Fallopian tube (tissue), 1 donor: ENCODE data around the genes RBP1 and XRN1.

GRCh38 chr3:139477675-139478267 is 1.5 kb upstream of the RBP2 start:
- PRO-cap: no peak

GRCh38 chr3:139480554-139481042 is 4.3 kb upstream of the RBP2 start:
- PRO-cap: no peak

- PRO-cap: bidirectional peak, plus-strand start at chr3:139534712, minus-strand start at chr3:139534635
Measured at GRCh38 chr3:139534507-139534948, 5.0 kb downstream of the RBP1 start.

- PRO-cap: bidirectional peak, plus-strand start at chr3:139539553, minus-strand start at chr3:139539586; bidirectional peak, plus-strand start at chr3:139539837, minus-strand start at chr3:139539719
Measured at GRCh38 chr3:139539231-139540045, at the start of gene RBP1. Gene RBP1, minus strand, starts transcription at chr3:139539742.

GRCh38 chr3:139542139-139542645 is 2.6 kb upstream of the RBP1 start:
- PRO-cap: no peak

- PRO-cap: no peak
Measured at GRCh38 chr3:140386247-140386796, 291.5 kb upstream of the TRIM42 start.

- PRO-cap: bidirectional peak, plus-strand start at chr3:140941805, minus-strand start at chr3:140941648
Measured at GRCh38 chr3:140941167-140941754, 375 bp upstream of the SLC25A36 start.

DNA sequence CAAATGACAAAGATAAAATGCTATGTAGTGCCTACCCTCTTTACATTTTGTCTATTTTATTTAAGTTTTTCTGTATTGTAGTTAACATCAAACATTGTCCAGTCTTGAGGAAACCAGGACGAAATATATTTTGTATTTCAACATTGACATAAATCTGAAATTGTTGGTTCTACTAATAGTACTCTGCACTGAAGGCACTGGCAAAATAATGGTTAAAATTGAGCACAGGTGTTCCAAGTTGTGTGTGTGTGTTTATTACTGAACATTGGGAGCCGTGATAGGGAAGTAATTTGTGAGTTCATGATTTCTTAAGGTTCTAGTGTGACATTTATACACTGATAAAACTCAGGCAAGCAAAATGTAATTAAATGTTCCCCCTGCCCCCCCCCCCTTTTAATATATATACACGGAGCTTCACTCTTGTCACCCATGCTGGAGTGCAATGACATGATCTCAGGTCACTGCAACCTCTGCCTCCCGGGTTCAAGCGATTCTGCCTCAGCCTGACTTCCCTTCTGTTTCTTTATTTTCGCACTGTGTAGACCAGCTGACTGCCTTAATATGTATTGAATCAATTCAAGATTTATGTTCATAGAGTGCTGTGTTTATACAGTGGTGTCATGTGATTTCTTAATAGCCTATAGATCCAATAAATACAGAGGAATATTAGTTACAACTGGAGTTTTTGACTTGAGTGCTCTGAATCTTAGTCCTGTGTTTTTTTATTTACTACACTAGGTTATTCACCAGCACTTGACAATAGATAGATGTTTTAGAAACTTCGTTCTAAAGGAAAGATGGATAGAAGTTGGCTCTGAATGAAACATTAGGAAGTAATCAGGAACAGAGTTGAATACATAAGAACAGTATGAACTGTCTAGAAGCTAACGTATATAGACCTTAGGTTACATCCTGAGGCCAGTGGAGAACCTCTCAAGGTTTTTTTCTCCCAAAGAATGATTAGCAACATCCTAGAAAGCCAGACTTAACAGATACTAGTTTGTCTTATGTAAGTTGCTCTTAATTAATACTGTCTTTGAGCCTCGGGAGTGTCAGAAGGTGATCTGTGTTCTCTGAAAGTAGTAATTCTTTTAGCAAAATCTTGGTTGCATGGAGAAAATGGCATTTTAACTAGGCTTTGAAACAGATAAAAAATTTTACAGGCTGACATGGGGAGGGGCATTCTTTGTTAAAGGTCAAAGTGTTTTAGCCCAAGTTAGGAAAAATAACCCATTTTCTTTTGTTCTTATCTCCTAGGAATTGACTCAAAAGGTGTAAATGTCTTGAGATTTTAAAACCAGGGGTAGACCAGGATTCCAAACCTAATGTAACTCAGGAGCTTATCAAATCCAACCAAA is 39.2 kb downstream of the SLC25A36 start:
- PRO-cap: unidirectional peak, plus-strand start at position 913 of the sequence; unidirectional peak, plus-strand start at position 1,157 of the sequence

- PRO-cap: no peak
Measured at GRCh38 chr3:141241464-141242486, 10.2 kb downstream of the PXYLP1 start.

- PRO-cap: no peak
Measured at GRCh38 chr3:141369747-141370080, 1.4 kb downstream of the ZBTB38 start.

DNA sequence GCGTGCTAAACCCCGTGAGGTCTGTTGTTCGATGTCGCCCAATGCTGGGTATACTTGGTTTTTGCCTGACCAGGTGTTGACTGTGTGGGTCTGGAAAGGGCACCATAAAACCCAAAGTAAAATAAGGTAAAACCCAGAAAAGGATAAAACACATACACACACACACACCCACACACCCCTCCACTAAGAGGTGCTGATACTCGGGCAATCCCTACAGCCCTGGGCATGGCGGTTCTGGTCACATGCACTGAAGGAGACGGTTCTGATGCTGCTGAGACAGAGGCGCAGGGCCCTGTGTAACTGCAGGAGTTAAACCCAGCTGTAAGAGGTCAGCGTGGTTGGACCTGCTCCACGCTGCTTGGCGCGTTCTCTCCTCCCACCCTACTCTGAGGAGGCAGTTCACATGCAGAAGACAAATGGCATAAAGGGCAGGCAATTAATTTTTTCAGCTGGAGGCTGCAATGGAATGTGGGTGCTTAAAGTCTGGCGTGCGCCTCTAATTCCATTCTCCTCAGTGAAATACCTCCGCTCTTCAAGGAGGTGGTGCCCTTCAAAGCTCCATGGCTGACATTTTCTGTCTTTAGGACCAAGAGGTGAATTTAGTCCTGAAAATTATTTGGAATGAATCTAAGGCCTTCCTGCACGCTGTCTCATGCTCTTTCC is 35.2 kb downstream of the GRK7 start:
- PRO-cap: no peak

DNA sequence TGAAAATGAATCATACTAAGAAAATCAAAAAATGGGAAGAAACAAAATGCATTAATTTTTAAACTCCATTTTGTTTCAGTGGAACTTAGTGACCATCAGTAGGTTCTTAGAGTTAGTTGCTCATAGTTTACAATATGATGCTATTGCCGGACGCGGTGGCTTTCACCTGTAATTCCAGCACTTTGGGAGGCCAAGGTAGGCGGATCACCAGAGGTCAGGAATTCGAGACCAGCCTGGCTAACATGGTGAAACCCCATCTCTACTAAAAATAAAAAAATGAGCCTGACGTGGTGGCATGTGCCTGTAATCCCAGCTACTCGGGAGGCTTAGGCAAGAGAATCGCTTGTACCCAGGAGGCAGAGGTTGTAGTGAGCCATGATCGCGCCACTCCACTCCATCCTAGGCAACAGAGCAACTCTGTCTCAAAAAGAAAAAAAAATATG is 43.1 kb downstream of the ATP1B3 start:
- PRO-cap: no peak

GRCh38 chr3:141920602-141921024 is 44.2 kb downstream of the ATP1B3 start:
- PRO-cap: no peak

DNA sequence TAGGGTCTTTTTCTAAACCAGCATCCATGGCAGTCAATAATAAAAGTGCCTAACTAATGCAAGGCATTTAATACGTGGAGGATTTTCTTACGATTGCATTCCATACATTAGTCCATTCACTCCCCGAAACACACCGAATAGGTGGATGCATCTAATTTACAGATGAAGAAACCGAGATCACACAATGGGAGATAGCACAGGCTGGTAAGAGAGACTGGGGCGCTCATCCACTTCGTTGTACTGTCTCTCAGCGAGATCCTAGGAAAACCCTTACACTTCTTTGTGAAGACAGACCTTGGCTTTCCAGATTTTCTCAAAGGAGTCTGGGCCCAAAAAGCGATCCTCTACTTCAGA is 993 bp downstream of the TFDP2 start:
- PRO-cap: no peak

- PRO-cap: bidirectional peak, plus-strand start at chr3:142448163, minus-strand start at chr3:142448037
Measured at GRCh38 chr3:142447880-142448556, at the start of gene XRN1. Gene XRN1, minus strand, starts transcription at chr3:142448037.

DNA sequence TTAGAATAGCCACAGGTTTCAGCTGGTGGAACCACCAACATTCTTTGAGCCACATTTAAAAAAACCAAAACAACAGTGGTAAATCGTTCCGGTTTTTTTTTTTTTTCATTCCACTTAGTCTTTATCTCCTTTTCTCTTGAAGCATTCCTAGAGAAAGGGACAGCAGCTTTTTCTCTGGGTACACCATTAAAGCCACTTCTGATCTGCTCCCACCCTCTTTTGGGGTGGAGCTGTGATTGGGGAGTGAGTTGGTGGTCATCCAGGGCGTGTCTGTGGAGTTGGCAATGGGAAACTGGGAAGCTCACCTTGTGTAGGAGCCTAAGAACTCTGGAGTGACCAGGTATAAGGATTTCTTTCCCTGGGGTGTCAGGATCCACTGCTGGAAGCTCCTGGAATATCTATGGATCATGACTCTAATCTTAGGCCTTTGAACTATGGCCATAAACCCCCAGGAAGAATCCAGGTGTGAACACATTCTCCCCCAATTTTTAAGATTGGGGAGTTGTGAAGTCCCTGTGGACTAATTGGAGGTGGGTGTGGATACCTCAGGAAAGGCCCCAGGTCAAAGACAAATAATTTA is 5.9 kb downstream of the PLS1 start:
- PRO-cap: no peak

DNA sequence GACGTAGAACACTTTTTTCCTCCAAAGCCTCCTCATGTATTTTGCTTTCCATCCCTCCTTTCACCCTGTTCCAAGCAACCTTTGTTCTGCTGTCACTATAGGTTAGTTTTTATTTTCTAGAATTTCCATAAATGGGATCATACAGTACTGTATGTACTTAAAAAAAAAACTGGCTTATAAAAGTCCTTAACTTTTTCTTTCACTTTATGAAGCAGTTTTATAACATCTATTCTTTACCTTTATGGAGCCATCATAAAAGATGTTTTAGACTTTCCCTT is 26.1 kb downstream of the PLS1 start:
- PRO-cap: no peak

DNA sequence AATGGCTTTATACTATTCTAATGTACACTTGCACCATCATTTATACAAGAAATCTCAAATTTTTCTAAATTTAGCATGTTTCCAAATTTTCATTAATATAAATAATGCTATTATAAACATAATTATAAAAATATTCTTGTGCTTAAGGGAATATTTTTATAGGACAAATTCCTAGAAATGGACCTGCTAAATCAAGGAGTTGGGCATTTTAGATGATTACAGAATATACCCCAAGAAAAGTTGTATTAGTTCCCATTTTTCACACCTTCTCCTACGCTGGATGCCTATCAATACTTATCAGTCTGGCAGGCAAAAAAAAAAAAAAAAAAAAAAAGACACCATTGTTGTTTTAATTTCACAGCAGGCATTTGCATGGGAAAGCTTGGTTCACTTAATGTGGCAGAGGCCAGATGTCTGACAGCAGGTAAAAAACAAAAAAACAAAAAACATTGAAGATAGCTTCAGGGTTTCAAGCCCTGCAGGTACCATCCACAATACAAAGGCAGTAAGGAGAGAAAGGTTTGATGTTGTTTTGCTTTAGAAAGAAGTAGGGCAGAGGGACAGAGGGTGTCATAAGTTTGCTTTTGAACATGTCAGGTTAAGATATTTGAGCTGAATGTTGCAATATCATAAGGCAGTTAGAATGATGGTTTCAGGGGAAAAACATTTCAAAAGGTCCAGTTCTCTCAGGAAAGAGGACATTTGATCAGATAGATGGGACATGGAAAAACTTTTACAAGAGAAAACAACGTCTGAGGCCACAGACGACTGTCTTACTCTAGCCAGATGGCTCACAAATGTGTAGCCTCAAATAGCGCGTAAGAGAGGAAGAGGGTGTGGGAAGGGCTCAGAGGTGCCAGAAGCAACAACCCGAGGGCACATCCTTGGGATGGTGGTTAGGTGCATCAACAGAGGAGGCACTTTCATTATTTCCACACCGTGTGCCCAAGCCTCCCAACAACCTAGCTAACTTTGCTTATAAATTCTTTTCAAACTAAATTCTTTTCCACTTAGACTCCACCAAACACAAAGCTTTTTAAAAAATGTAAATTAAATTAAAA is 25.8 kb downstream of the PCOLCE2 start:
- PRO-cap: no peak

DNA sequence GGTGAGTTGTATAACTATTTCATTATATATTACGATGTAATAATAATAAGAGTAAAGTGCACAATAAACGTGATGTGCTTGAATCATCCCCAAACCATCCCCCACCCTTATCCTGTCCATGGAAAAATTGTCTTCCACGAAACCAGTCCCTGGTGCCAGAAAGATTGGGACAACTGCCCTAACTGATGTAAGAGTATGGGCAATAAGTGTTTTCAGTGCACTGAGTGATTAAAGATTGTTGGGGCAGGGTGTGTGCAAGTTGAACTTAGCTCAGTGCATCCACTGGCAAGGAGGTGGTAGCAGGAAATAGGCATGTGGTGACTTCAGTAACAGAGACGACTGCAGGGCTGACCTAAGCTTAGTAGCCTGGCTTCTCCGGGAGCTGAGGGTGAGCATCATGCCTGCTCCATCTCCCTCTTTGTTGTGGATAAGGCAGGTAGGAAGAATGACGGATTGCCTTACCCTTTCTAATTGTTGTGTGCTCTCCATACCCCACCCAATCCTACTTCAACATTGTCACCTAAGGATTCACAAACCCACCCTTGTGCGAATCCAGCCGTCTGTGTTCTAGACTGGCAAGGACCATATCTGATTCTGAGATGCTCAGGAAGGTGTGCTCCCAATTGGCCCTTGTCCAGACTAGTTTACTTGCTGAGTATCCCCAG is 27.4 kb downstream of the PAQR9 start:
- PRO-cap: no peak

DNA sequence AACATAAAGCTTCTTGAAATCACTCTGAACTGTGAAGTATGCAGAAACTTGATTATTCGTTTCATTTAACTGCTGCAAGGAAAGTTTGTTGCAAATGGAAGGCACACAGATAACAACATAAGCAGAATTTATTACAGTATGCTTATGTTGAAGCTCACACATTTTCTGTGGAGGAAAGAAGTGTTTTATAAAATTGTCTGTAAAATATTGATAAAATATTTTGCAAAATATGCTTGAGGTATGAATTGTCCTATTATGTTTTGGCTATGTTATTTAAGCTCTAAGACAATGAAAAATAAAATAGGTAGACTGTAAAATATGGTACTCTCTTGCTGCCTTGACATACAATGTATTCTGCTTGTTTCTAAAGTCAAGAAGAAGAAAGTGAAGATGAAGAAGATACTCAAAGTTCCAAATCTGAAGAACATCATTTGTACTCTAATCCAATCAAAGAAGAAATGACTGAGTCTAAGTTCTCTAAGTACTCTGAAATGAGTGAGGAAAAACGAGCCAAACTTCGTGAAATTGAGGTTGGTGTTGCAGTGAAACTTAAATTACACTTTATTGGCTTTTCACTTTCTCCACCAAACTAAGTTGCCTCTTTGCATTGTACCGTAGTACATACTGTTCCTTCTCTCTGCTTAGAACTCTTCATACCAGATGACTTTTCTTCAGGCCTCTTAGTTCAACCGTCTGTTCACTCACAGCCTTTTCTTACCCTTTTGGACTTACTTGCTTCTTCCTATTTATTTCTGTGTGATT is 41.6 kb downstream of the U2SURP start:
- PRO-cap: no peak